ENCODE measurements around a stretch of chr4.

GRCh38 chr4:146192087-146192624 lies 16.6 kb downstream of the LSM6 start:
- RRBS = no CpG with 5 or more reads among the region's 8 CpGs
CAGE:
- cytosol, long polyA plus RNA = no peak
- long polyA plus RNA = no peak
- nucleus, long polyA plus RNA = no peak

- RRBS = no CpG with 5 or more reads among the region's 6 CpGs
CAGE:
- cytosol, long polyA plus RNA = no peak
- long polyA plus RNA = no peak
- nucleus, long polyA plus RNA = no peak
These were observed 23.7 kb downstream of the REELD1 start for GRCh38 chr4:146237941-146238537.

DNA sequence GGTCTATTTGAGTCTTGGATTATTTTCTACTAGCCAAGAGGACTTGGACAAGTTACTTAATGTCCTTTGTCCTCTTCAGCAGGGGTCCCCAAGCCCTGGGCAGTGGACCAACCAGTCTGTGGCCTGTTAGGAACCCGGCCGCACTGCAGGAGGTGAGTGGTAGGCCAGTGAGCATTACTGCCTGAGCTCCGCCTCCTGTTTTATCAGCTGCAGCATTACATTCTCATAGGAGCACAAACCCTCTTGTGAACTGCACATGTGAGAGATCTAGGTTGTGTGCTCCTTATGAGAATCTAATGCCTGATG lies 151.4 kb downstream of the REELD1 start:
- RRBS = no CpG with 5 or more reads among the region's 3 CpGs
CAGE:
- cytosol, long polyA plus RNA = no peak
- long polyA plus RNA = no peak
- nucleus, long polyA plus RNA = no peak

GRCh38 chr4:146663127-146663554 lies 24.4 kb downstream of the POU4F2 start:
- RRBS = 36% methylated on average over 2 of the region's 20 CpGs
CAGE:
- cytosol, long polyA plus RNA = no peak
- long polyA plus RNA = no peak
- nucleus, long polyA plus RNA = no peak

GRCh38 chr4:147351628-147352040 lies 129.3 kb upstream of the EDNRA start:
- RRBS = no CpG with 5 or more reads among the region's 2 CpGs
CAGE:
- cytosol, long polyA plus RNA = no peak
- long polyA plus RNA = no peak
- nucleus, long polyA plus RNA = no peak

- RRBS = no CpG with 5 or more reads among the region's 7 CpGs
CAGE:
- cytosol, long polyA plus RNA = no peak
- long polyA plus RNA = no peak
- nucleus, long polyA plus RNA = no peak
These were observed 47.9 kb downstream of the EDNRA start for GRCh38 chr4:147528726-147529314.

DNA sequence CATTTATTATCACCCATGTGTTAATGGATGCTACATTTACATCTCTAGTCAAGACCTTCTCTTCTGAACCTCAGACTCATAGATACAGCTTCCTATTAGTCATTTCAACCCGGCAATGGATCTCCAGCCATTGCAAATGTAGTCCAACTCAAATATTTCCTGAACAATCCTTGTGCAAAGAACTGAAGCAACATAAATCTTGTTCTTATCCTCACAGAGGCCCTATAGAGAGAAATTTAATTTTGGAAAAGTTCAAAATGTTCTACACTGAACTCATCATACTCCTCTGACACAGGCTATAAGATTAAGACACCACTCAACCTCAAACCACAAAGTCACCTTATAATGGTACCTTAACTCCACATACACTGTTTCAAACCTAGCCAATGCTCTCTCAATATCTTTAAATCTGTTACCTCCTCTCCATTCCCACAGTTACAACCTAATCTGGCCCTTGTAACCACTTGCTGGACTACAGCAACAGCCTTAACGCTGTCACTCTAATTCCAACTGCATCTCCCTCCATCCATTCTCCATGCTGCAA lies 3.1 kb downstream of the PRMT9 start:
- RRBS = no CpG with 5 or more reads among the region's 2 CpGs
CAGE:
- cytosol, long polyA plus RNA = no peak
- long polyA plus RNA = no peak
- nucleus, long polyA plus RNA = no peak

DNA sequence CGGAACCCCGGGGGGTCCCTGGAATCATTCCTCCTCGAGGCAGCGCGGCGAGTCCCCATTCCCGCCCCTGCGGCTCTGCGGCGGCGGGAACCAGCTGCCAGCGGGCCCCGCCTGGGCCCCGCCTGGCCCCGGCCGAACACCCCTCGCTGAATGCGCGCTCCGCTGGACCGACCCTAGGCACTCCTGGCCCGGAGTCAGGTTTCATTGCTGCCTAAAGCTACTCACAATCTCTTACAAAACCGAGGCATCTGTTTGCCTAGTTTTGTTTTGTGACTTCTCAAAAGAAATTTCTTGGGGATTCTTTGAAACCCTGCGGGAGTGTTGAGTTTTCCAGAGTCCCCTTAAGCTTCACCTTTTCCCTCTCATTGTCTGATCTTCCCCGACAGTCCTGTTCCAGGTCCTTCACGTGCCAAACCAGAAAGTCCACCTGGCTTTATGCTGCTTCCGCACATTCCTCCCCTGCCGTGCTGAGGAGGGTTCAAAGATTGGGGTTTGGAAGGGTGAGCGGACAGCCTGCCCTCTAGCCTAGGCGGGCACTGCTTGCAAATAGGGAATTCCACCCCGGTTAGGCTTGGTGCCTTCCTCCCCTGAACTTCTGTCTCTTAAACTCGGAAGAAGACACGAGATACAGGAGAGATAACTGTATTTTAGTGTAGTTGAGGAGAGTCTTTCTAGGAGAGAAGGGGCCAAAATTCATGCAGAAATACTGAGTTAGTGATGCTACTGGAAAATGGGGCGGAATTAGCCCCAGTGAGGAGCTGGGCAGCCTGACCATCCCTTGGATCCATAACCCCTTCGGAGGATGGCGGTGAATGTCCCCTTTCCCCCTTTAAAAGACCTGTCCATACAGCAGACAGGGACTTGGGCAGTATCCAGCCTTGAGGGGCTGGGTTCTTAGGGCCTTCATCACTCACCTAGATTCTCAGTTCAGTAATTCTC lies 979 bp downstream of the ARHGAP10 start:
- RRBS = 1% methylated on average over 8 of the region's 36 CpGs
CAGE:
- cytosol, long polyA plus RNA = no peak
- long polyA plus RNA = no peak
- nucleus, long polyA plus RNA = no peak

GRCh38 chr4:147830806-147831479 lies 99.1 kb downstream of the ARHGAP10 start:
- RRBS = no CpG with 5 or more reads among the region's 4 CpGs
CAGE:
- cytosol, long polyA plus RNA = no peak
- long polyA plus RNA = no peak
- nucleus, long polyA plus RNA = no peak

GRCh38 chr4:147846893-147847542 lies 115.1 kb downstream of the ARHGAP10 start:
- RRBS = no CpG with 5 or more reads among the region's 4 CpGs
CAGE:
- cytosol, long polyA plus RNA = no peak
- long polyA plus RNA = no peak
- nucleus, long polyA plus RNA = no peak

DNA sequence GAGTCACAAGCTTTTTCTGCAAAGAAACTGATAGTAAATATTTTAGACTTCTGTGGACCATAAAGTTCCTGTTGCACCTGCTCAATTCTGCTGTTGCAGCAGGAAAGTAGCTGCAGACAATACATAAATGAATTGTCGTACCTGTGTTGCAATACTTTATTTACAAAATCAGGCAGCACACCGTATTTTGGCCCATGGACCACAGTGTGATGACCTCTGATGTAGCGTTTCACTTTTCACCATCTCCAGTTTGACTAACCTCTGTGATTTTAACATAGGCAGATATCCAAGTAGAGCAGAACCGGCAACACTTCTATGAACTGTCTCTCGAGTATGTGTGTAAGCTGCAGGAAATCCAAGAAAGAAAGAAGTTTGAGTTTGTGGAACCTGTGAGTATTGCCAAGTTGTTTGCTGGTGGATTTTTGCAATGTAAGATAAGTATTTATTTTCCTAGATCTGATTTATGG lies 132.7 kb downstream of the ARHGAP10 start:
- RRBS = no CpG with 5 or more reads among the region's 5 CpGs
CAGE:
- cytosol, long polyA plus RNA = no peak
- long polyA plus RNA = no peak
- nucleus, long polyA plus RNA = no peak

GRCh38 chr4:147909002-147909622 lies 177.2 kb downstream of the ARHGAP10 start:
- RRBS = no CpG with 5 or more reads among the region's 2 CpGs
CAGE:
- cytosol, long polyA plus RNA = no peak
- long polyA plus RNA = no peak
- nucleus, long polyA plus RNA = no peak

GRCh38 chr4:147969367-147969874 lies 237.5 kb downstream of the ARHGAP10 start:
- RRBS = no CpG with 5 or more reads among the region's 5 CpGs
CAGE:
- cytosol, long polyA plus RNA = no peak
- long polyA plus RNA = no peak
- nucleus, long polyA plus RNA = no peak

GRCh38 chr4:147969936-147970391 lies 238.1 kb downstream of the ARHGAP10 start:
- RRBS = no CpG with 5 or more reads among the region's 4 CpGs
CAGE:
- cytosol, long polyA plus RNA = no peak
- long polyA plus RNA = no peak
- nucleus, long polyA plus RNA = no peak

DNA sequence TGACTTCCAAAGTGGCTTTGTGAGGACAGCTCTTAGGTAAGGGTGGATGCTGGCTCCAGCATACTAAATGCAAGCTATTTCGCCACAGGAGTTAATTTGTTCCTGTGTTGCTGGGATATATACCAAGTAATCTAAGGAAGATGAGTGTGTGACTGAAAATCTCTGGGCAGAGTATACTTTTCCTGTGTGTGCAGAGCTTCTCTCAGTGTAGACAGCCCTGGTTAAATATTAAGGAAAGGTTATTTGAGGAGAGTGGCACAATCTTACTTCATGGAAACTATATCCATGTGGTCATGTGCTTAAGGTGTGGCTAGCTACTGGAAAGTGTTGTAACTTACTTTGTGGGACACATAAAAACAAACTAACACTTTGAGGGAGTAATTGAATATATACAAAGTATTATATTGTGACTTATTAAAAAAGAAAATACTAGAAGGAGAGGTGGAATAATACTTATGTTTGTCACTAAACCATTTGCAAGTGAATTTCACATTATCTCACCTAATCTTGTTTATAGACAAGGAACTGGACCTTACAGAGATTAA lies 408.1 kb upstream of the NR3C2 start:
- RRBS = no CpG with 5 or more reads among the region's 1 CpG
CAGE:
- cytosol, long polyA plus RNA = no peak
- long polyA plus RNA = no peak
- nucleus, long polyA plus RNA = no peak

GRCh38 chr4:150343673-150344312 lies 238.2 kb upstream of the MAB21L2 start:
- RRBS = no CpG with 5 or more reads among the region's 3 CpGs
CAGE:
- cytosol, long polyA plus RNA = no peak
- long polyA plus RNA = no peak
- nucleus, long polyA plus RNA = no peak

DNA sequence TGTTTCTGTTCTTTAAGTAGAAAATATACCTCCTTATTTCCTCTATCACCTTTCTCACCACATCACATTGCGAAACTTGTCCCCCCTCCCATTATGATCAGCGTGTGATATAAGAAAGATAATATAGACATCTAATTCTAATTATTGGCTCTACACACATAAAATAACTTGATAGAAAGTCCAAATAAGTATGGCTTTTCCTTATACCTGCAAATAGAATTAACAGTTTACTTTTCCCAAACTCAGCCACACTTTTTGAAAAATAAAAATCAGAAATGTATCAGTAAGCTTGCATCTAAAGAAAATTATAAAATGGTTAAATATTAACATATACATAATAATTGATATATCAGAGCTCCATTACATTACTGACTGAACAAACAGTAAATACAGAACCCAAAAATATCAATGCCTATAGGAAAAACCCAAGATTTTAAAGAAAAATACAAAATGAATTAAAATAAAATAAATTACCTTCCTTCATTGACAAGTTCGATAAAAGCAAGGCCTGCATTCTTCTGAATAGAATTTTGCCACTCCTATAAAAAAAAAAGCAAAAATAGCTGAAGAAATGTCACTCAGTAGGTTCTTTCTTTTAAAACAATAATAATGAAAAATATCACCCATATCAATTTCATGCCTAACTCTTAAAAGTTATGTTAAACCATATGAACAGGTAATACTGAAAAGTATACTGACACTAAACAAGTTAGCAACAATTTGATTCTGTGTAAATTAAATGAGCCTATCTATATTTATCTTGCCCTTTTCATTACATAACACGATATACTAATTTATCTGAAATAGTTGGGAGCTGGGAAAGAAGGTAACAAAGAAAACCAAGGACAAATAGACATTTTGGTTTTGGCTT lies 179.6 kb downstream of the MAB21L2 start:
- RRBS = no CpG with 5 or more reads among the region's 4 CpGs
CAGE:
- cytosol, long polyA plus RNA = no peak
- long polyA plus RNA = no peak
- nucleus, long polyA plus RNA = start-site peak on the minus strand centred at position 563 of the sequence, 176 bp wide, 14 and 16 reads in 2 replicates

GRCh38 chr4:151015971-151016698 lies 1.1 kb upstream of the LRBA start:
- RRBS = no CpG with 5 or more reads among the region's 35 CpGs
CAGE:
- cytosol, long polyA plus RNA = no peak
- long polyA plus RNA = no peak
- nucleus, long polyA plus RNA = no peak

DNA sequence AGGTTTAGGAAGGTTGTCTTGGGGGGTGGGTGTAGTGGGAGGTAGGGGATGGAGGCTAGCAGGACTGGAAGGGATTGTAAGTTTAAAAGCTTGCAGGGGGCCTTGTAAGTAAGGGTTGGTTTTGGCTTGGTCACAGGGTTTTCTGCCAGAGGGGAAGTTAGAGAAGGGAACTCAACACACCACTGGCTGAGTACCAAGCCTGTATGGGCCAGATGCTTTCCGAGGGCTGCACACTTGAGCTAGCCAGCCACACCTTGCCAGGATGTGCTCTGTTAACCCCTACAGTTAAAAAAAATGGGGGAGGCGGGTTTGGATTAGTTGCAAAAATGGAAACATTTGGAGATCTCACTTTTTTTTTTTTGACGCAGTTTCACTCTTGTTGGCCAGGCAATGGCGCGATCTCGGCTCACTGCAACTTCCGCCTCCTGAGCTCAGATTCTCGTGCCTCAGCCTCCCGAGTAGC lies 1.2 kb upstream of the RPS3A start:
- RRBS = no CpG with 5 or more reads among the region's 9 CpGs
CAGE:
- cytosol, long polyA plus RNA = no peak
- long polyA plus RNA = no peak
- nucleus, long polyA plus RNA = no peak

- RRBS = no CpG with 5 or more reads among the region's 1 CpG
CAGE:
- cytosol, long polyA plus RNA = no peak
- long polyA plus RNA = no peak
- nucleus, long polyA plus RNA = no peak
These were observed 3.8 kb upstream of the SH3D19 start for GRCh38 chr4:151329090-151329648.